Brain (tissue), 1 donor: ENCODE measurements around a stretch of chr6.

DNA sequence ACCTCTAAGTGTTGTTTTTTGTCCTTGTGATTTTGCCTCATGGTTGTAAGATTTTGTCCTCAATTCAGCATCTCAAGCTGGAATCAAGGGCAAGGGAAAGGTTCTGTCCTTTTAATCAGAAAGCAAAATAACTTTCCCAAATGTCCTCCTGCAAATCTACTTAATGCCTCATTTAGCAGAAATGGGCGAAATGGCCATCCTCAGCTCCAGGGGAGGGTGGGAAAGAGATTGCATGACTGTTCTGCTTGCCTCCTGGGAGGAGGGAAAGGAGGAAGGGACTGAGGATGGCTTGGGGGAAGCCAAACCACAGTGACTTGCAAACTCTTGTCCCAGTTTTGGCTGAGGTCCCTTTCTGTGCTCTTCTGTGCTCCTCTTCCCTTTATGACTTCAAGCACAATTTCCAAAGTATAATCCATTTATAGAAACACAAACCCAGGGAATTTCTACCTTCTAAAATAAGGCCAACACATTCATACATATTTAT is 43.4 kb downstream of the TNFAIP3 start:
- RRBS = no CpG with 5 or more reads among the region's 1 CpG

- RRBS = no CpG with 5 or more reads among the region's 2 CpGs
These were observed 61.4 kb downstream of the TNFAIP3 start for GRCh38 chr6:137928407-137928879.

- RRBS = no CpG with 5 or more reads among the region's 4 CpGs
These were observed 108.2 kb downstream of the TNFAIP3 start for GRCh38 chr6:137975189-137975630.

- RRBS = no CpG with 5 or more reads among the region's 14 CpGs
These were observed 1.1 kb downstream of the PERP start for GRCh38 chr6:138105802-138106768.

GRCh38 chr6:138406458-138406772 is 2.4 kb downstream of the HEBP2 start:
- RRBS = no CpG with 5 or more reads among the region's 2 CpGs

GRCh38 chr6:138413453-138414544 is 9.8 kb downstream of the HEBP2 start:
- RRBS = no CpG with 5 or more reads among the region's 10 CpGs

DNA sequence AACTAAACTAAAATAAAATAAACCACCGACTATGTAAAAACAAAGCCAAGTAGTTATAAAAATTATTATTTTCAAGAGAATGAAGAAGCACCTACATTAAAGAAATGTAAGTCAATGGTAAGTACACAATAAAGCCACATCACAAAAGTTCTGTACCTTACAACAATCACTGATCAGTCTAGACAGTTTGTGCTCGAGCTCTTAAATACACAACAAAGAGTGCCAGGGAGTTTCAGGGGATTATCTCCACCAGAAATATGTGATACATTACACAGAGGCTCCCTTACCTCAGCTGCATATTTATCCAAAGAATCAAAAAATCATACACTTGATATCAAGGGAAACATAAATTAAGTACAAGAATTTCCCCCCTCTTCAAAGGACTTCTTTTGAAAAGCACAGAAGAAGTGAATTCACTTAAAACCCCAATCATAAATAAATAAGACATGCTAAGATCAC is 729 bp downstream of the NHSL1 start:
- RRBS = no CpG with 5 or more reads among the region's 2 CpGs

- RRBS = no CpG with 5 or more reads among the region's 2 CpGs
These were observed 54.5 kb upstream of the CCDC28A start for GRCh38 chr6:138718942-138719590.

- RRBS = no CpG with 5 or more reads among the region's 9 CpGs
These were observed 22.0 kb downstream of the ECT2L start for GRCh38 chr6:138817646-138818525.

DNA sequence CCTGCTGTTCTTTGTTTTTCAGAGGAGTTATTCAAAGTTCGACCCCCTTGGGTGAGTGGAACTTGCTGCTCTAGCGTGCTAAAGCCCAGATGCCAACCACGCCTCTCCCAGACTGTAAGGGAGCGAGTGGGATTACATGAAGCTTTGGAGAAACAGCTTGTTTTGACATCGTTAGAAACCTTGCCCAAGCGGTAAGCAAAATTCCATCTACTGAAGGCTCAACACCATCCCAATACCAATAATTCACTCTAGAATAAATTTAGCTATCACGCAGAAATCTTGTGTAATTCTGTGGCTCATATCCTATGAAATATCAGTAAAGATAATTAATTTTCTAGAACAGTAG is 48.5 kb downstream of the ECT2L start:
- RRBS = no CpG with 5 or more reads among the region's 7 CpGs

- RRBS = no CpG with 5 or more reads among the region's 2 CpGs
These were observed 16.9 kb downstream of the REPS1 start for GRCh38 chr6:138971156-138971502.

DNA sequence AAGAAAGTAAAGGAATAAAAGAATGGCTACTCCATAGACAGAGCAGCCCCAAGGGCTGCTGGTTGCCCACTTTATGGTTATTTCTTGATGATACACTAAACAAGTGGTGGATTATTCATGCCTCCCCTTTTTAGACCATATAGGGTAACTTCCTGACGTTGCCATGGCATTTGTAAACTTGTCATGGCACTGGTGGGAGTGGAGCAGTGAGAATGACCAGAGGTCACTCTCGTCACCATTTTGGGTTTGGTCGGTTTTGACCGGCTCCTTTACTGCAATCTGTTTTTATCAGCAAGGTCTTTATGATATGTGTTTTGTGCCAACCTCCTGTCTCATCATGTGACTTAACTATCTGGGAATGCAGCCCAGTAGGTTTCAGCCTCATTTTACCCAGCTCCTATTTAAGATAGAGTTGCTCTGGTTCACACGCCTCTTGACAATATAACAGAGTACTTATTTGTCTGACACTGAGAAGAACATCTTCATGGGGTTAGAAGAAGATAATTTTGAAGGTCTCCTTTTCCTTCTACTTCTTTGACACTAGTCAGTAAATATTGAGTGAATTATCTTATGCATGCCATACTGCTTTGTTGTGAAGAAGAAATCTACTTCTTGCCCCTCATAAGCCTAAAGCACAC is 22.2 kb downstream of the HECA start:
- RRBS = no CpG with 5 or more reads among the region's 5 CpGs

- RRBS = no CpG with 5 or more reads among the region's 10 CpGs
These were observed 14.8 kb downstream of the TXLNB start for GRCh38 chr6:139276753-139277553.

GRCh38 chr6:139372636-139373668 is 1.5 kb downstream of the CITED2 start:
- RRBS = 3% methylated on average over 7 of the region's 46 CpGs

GRCh38 chr6:139445333-139445934 is 71.0 kb upstream of the CITED2 start:
- RRBS = no CpG with 5 or more reads among the region's 2 CpGs

GRCh38 chr6:139539775-139540183 is 165.3 kb upstream of the CITED2 start:
- RRBS = no CpG with 5 or more reads among the region's 10 CpGs

GRCh38 chr6:139654711-139655474 is 280.4 kb upstream of the CITED2 start:
- RRBS = no CpG with 5 or more reads among the region's 8 CpGs

GRCh38 chr6:139882073-139882645 is 507.7 kb upstream of the CITED2 start:
- RRBS = no CpG with 5 or more reads among the region's 7 CpGs

- RRBS = no CpG with 5 or more reads among the region's 7 CpGs
These were observed 704.8 kb upstream of the CITED2 start for GRCh38 chr6:140079049-140079865.

GRCh38 chr6:140438014-140438280 is 1063.5 kb upstream of the CITED2 start:
- RRBS = no CpG with 5 or more reads among the region's 2 CpGs